NALM6 (cell line): ENCODE data around the gene MINAR2.

GRCh38 chr5:127409510-127409865 lies 108.0 kb upstream of the PRRC1 start:
- PRO-cap = no peak

GRCh38 chr5:127659913-127660481 lies 11.1 kb downstream of the CTXN3 start:
- PRO-cap = no peak

- PRO-cap = bidirectional peak, plus-strand start at chr5:128084469, minus-strand start at chr5:128084416
Measured at GRCh38 chr5:128084130-128085255, 927 bp downstream of the SLC12A2 start.

- PRO-cap = no peak
Measured at GRCh38 chr5:128112536-128113346, 29.2 kb downstream of the SLC12A2 start.

DNA sequence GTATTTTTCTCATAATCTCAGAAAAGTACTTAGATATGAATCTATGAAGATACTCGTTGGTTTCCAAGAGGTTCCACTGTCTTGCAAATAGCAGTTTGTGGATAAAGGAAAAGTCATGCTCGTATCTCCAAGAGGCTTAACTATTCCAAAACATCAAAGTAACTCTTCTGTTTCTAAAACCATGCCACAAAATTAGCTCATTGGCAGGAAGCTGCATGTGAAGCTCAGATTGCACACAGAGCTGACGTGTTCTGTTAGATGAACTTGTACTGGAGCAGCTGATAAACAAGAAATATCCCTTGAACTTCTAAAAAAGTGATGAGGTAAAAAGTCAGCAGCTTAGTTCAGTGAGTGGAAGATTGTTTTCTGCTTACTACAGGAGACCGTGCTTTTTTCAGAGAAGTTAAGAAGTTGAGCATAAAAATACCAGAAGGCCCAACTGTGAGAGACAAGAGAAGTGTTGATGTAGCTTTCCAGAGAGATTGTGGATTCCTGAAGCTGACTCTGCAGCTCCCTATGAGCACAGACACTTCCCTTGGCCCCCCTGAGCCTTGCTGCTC lies 113.2 kb downstream of the SLC12A2 start:
- PRO-cap = no peak

DNA sequence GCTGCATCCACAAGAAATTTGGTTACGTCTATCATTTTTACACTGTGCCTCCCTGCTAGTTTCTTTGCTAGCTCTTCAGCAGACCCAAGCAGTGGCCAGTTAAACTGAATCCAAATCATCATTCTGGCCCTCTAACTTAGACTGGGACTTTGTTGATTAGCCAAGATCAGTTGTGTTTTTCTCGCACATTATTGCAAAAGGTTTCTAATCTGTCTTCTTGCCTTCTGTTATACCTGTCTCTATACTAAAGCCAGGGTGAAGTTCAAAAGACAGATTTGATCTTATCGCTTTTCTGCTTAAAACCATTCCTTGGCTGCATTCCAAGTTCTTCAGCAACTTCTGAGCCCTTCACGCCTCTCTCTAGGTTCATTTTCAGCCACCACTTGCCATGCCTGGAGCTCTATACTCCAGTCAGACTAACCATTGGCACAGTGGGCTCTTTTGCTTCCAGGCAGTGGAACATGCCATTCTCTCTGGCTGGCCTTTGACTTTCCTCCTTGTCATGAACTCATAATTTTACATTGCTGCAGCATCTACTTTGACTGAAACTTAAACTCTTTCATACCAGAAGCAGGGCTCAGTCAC lies 114.3 kb downstream of the SLC12A2 start:
- PRO-cap = no peak

- PRO-cap = no peak
Measured at GRCh38 chr5:129496294-129496796, 36.2 kb downstream of the ADAMTS19 start.

GRCh38 chr5:129747883-129748407 lies at the start of gene MINAR2:
Gene MINAR2, plus strand, starts transcription at chr5:129748094.
- PRO-cap = no peak

DNA sequence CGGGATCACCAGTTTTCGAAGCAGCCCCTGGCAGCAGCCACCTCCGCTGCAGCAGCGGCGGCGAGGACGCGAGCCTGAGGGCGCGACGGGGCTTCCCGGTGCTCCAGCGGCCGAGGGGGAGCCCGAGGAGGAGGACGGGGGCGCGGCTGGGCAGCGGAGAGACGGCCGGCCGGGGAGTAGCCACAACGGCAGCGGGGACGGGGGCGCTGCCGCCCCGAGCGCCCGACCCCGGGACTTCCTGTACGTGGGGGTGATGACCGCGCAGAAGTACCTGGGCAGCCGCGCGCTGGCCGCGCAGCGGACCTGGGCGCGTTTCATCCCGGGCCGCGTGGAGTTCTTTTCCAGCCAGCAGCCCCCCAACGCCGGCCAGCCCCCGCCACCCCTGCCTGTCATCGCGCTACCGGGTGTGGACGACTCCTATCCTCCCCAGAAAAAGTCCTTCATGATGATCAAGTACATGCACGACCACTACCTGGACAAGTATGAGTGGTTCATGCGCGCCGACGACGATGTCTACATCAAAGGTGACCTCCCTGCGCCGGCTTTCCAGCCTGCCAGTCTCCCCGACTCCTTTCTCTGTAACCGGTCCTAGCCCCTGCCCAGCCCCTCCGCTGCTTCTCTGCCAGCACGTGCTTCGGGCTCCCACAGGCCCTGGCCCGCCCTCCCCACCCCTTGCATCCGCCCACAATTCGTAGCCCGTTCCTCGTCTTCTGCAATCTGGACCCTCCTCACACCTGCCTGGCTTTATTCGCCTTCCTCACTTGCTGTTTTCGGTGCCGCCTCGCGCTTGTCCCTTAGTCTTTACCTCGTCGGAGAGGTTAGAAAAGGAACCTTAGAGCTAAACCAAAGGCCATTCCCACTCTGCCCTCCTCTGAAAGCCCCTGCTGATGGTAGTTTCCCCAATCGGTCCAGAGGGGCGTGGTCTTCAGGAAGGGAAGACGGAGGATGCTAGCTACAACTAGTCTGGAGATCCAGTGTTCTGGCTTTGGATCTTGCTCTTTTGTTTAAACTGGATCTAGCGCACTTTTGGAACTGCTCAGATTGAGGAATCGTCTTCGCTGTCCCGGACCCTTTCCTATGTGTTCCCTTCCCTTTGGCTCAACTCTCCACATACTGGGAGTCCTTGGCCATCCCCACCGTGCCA lies 1.2 kb downstream of the CHSY3 start:
- PRO-cap = no peak

DNA sequence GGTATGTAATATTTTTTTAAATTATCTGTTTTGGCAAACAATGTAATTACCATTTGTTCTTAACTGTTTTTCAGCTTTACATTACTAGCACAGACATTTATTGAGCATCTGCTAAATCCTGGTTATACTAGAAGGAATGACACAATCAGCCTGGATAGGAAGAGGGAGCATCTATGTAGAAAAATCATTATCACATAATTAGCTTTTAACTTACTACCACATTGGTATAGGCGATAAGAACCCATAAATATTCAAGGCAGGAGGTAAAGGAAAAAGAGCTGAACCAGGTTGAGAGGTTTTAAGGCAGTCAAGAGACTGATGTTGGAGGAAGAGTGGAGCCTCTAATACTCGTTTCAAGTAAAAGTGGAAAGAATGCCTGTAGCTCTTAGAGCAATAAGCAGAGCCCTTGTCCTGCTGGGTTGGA lies 47.6 kb downstream of the CHSY3 start:
- PRO-cap = no peak

- PRO-cap = no peak
Measured at GRCh38 chr5:130000512-130000765, 96.2 kb downstream of the CHSY3 start.

DNA sequence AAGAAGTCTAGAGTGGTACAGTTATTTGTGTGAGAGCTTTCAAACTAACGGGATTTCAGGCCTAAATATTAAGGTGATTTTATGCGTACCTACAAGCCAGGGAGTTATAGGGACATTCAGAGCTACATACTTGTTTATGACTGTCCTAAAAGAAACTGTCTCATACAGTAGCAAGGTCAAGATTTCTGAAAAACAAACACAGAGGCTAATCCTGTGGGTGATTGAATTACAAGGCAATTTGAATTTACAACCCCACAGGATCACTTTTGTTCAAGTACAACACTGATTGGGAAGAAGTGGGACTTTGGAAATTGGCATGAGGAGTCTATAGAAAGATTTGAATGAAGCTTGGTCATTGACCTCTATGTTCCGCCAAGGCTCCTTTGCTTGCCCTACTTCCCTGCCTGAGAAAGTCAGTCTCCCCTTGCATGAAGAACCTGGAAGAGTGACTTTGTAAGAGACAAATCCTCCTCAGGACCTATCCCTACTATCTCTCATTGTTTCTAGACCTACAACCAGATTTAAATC lies 38.5 kb upstream of the CDC42SE2 start:
- PRO-cap = no peak

DNA sequence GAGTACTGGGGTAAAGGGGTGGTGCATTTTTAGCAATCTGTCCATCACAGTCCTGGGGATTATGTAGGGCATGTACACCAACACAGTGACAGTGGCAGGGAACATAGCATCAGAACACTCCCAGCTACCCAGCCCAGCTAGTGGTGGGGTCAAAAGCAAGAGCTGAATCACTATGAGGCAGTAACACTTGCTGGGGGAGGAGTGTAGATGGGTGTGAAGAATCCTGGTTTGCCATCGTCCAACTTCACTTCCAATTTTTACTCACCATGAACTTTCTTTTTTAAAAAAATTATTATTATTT lies 6.9 kb upstream of the CDC42SE2 start:
- PRO-cap = no peak

GRCh38 chr5:131394174-131394815 lies 130.4 kb downstream of the CDC42SE2 start:
- PRO-cap = no peak

GRCh38 chr5:131630763-131631210 lies 4.2 kb downstream of the RAPGEF6 start:
- PRO-cap = no peak

DNA sequence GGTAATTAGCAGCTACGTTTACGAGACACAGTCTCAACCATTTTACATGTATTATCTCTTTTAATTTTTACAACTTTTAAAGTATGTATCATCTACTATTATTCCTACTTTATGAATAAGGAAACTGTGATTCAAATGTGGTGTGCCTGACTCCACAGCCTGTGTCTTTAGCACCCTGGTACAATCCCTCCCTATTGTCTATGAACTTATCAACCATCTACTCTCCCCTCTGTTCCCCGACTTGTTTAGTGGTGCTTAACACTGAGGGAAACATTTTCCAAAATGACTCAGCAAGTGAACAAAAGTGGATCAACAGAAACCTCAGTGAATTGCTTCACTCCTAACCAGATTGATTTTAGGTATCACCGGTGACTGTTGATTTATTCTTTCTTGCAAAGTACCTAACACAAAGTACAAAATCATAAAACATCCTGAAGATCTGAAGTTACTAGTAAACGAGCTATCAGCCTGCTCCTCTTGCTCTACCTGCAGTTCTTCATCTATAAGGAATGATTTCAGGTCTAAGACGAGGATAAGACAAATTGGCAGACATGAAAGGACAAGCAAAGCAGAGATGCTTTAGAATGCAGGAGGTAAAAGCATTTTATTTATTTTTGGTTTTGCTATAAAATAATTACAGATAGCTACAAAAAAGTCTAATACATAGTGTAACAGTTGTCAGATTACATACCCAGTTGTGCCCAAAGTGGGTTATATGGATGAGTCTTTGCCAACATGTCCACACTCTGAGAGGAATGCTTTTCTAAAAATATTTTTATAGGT lies 42.2 kb upstream of the RAPGEF6 start:
- PRO-cap = no peak

DNA sequence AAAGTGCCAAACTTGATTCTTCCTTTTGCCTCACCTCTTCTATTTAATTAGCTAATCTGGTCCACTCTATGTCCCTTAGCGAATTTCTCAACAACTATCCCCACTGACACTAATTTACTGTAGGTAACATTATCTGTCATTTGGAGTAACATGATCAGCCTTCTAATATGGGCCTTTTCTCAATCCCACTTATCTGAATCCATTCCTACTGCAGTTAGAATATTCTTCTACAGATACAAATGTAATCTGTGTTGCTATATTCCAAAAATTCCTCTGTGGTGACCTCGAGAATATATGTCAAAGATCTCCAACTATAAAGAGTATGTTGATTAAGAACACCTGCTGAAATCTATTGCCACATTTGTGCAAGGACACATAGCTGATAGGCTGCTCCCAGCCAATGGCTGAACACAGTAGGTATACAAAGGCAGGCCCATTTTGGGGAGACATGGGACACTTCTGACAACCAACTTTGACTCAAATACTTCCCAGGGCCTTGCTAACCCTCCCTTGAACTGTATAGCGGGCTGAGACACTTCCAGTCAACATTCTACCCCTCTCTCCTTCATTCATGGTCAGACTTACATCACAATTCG lies 78.8 kb upstream of the RAPGEF6 start:
- PRO-cap = no peak

DNA sequence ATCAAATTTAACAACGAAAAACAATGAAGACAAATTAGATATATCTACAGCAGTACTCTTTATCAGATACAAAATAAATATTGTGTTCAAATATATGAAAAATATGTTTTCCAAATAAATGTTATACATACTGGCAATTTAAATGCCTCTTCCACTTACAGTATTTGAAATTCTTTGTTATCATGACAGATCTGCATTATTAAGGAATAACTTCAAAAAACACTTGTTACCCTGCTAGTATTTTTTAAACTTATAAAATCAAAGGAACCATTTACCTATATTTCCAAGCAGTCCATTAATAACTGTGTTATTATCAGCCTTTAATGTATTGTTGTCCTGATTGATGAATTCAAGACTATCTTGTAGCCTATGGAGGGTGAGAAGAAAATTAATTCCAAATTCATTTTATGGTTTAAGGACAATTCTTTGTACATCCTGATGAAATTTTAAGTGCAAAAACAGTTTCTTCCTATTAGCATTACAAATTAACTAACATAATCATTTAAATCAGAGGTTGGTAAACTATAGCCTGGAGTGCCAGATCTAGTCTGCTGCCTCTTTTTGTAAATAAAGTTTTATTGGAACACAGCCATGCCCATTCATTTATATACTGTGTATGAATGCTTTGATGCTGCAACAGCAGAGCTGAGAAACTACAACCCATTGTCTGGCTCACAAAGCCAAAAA lies 80.4 kb downstream of the FNIP1 start:
- PRO-cap = no peak

DNA sequence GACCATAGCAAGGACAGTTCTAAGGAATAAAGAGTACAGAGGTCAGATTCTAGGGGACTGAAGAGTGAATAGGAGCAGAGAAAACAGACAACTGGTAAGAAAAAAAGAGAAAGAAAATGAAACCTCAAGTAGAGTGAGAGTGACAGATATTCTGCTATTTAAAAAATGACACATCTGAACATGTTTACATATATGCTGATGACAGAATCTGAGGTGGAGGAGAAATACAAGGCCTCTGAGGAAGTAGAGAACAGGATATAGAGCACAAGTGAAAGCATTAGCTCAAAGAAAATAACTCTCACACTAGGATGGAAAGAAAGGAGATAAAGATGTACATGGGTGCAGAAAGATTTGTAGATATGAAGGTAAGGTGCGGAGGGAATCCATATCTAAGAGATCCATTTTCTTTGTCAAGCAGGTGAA lies 49.1 kb downstream of the FNIP1 start:
- PRO-cap = no peak

GRCh38 chr5:131765959-131766577 lies 30.7 kb downstream of the FNIP1 start:
- PRO-cap = no peak